Bronchus fibroblast of lung (primary cell): ENCODE data around the gene SNW1.

DNA sequence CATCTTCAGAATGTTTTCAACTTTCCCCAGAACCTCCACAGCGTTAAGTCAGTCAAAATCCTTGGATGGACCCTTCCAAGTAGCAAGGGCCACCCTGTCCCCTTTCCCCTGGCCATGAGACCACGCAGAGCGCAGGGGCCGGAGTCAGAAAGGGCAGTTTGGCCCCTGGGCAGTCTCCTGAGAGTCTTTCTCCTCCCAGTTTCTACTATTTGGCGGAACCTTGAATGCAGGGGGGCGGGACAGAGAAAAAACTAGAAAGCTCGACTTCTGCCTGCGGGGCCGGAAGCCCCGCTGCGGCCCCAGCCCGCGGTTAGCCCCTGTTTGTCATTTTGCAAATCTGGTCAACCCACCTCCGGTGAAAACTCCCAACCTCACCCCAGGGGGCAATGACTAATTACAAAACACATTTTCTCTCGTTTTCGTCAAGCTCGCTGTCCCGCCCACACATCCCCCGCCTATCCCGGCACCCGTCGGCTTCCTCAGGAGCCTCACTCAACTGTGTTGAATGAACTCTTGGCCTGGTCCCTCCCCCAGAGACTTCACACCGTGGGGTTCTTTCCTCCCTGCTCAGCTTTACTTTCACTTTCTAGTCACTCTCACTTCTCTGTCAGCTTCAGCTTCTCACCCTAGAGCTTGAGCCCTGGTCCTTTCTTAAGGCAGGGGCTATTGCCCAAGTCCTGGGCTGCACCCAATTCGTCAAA, 66.8 kb downstream of the IRF2BPL start:
- RAMPAGE, long total RNA, result no peak

- RAMPAGE, long total RNA, result no peak
These were observed 1.5 kb downstream of the CIPC start for GRCh38 chr14:77099245-77100250.

GRCh38 chr14:77184721-77185194, 3.2 kb downstream of the TMEM63C start:
- RAMPAGE, long total RNA, result no peak

- RAMPAGE, long total RNA, result no peak
These were observed 5.3 kb downstream of the TMEM63C start for GRCh38 chr14:77186665-77187555.

- RAMPAGE, long total RNA, result no peak
These were observed 5.4 kb upstream of the NGB start for GRCh38 chr14:77276330-77276964.

DNA sequence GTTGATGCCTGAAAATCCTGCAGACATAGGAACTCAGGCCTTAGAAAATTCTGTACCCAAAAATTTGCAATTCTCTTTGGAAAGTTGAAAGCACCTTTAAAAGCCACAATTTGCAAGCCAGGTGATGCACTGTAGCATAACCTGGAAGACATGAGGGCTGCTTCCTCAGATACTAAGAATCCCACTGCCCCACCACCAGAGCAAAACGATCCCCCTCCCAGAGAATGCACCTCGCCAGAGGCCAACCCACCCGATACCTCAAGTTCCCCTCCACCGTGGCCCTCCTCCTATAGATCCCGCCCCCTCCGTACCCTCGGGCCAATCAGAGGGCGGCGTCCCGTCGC, 660 bp downstream of the POMT2 start:
- RAMPAGE, long total RNA, result no peak

GRCh38 chr14:77372180-77372787, 4.6 kb downstream of the TMED8 start:
- RAMPAGE, long total RNA, result no peak

DNA sequence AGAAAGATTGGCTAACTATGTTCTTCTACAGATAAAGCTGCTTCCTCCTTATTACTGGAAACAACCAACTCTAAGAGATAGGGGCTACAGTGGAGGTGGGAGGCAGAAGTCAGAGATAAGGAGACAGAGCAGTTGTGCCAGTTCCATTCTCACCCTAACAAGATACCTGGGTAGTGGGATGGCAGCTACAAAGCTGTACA, 16.1 kb downstream of the NOXRED1 start:
- RAMPAGE, long total RNA, result no peak

GRCh38 chr14:77589130-77589329, 27.4 kb downstream of the SPTLC2 start:
- RAMPAGE, long total RNA, result no peak

DNA sequence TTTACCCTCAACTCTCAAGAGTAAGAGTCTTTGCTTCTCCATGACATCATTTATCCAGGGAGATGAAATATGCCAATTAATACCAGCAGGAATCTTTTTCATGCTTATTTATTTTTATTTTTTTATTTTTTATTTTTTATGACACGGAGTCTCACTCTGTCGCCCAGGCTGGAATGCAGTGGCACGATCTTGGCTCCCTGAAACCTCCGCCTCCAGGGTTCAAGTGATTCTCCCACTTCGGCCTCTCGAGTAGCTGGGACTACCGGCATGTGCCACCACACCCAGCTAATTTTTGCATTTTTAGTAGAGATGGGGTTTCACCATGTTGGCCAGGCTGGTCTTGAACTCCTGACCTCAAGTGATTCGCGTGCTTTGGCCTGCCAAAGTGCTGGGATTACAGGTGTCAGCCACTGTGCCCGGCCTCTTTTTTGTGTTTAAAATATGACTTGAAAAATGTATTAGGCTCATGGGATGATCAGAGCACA, 13.8 kb downstream of the SLIRP start:
- RAMPAGE, long total RNA, result no peak

DNA sequence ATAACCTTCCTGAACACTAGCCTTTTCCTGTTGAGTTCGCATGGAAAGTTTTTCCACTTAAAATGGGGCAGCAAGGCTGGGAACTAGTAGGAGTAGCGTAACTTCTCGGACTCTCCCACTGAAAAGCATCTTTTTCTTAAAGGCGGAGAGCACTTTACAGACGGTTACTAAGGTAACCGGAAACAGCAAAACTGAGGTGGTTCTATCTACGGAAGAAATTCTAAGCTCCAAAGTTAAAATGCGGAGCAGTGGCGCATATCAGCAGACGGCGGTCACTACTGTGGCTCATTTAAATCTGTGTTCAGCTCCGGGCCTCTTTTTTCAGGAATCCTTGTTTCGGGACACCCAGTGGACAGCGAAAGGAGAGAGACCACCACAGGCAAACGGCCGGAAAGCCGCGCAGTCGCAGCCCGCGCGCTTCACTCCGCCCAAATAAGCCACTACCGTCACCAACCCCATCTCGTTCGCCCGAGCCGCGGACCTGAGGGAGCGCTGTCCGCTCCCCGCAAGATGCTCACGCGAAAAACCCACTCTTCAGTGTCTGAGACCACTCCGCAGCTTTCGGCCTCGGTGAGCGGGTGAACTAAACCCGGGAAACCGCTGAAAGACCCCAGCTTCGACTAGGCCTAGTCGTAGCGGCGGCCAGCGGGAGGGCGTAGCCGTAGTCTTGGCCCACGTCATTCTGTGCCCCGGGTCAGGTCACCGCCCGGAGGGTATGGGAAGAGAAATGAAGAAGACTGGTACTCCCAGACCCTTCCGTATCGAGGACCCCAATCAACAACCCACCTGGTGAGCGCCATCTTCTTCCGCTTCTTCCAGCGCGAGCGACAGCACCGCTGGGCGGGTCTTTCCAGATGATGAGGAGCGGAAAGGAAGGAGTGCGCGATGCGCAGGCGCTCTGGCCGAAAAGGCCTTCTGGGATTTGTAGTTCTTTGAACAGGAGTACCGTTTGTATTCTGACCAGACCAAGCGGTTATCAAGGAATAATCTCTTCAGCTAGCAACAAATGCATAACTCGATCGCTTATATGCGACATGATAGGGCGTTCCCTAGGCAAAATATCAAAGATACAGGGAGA, at the start of gene SNW1:
SNW1 (minus strand) TSS at position 829 of the 1,078 bp plus-strand sequence.
- RAMPAGE, long total RNA, result no peak

GRCh38 chr14:77763858-77764339, 2.9 kb upstream of the SNW1 start:
- RAMPAGE, long total RNA, result no peak

GRCh38 chr14:78709722-78710734, 539.9 kb downstream of the NRXN3 start:
- RAMPAGE, long total RNA, result no peak

GRCh38 chr14:79824961-79825673, 386.2 kb downstream of the DIO2 start:
- RAMPAGE, long total RNA, result no peak

DNA sequence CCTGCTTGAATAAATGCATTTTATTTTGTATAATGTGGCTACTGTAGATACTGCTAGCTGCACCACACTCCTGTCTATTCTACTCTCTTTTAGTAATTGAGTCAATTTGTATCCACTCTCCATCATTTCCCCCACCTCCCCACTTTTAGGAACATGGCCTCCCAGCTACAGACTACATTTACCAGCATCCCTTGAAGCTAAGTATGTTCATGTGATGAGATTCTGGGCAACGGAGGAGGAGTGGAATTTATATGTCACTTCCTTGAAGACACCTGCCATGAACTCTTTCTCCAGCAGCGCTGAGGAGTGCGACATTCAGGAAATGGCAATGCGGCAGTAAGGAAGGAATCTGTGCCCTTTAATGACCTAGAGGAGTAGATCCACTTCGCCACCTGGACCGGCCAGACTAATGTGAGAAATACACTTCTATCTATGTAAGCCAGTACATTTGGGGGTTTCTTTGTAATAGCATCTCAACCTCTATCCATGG, 243.7 kb upstream of the DIO2 start:
- RAMPAGE, long total RNA, result no peak

- RAMPAGE, long total RNA, result no peak
These were observed 110.5 kb downstream of the CEP128 start for GRCh38 chr14:80831027-80831510.

DNA sequence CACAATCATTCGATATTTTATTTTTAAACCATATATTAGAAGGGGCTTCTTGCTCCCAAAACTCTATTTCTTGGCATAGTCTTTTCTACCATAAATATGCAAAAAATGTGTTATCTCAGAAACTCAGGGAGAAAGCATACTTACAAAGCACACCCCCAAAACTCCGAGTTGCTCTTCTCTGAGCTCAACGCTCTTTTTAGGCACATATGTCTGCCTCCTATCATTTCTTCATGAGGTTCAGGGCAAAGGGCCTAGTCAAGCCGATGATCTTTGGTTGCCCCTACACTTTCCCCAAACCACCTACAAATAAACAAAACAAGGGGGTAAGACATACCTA, 2.3 kb downstream of the CEP128 start:
- RAMPAGE, long total RNA, result no peak

GRCh38 chr14:80996198-80996721, 40.8 kb downstream of the TSHR start:
- RAMPAGE, long total RNA, result no peak

DNA sequence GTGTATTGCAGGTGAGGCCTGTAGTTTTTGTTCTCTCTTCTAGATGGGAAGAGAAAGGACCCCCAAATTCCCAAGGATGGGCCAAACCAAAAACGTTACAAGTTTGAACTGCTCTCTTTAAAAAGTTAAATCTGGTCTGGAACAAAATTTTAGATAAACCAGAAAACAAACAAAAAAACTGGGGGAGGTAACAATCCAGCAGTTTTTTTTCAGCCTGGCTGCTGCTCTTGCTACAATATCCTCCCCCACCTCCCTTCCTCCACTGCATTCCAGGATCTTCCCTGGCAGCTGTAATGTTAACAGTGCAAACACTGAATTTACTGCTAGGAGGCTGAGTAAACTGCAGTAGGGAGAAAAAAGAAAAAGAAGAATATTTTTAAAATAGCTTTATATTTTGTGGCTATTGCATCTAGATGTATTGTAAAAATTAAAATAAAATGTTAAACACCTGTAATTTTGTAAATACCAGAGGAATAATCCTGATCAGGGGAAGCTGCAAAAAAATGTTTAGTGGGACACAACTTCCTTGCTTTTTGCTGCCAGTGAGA, 16.3 kb downstream of the SEL1L start:
- RAMPAGE, long total RNA, result no peak

- RAMPAGE, long total RNA, result no peak
These were observed 1159.3 kb upstream of the SEL1L start for GRCh38 chr14:82693002-82693333.